SK-N-DZ (cell line): ENCODE measurements around a stretch of chr19.

DNA sequence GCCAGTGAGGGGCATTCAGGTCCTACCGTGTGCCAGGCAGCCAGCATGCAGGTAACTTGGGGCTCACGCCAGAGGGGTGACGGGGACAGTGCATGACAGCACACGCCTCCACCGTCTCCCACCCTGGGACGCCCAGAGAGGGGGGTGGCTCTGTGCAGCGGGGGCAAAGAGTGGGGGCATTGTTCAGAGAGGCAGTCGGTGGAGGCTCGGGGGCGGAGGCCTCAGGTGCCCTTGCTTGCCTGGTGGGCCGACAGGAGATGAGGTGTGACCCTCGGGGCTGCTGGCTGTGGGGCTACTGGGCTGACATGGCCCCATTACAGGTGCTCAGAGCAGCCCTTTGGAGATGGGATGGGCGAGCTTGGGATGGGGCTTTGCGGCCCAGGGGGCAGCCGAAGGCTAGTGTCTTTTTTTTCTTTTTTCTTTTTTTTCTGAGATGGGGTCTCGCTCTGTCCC lies 18.4 kb downstream of the PLIN4 start:
RAMPAGE:
- cytosol, long total RNA: no peak
- nucleus, long total RNA: no peak

DNA sequence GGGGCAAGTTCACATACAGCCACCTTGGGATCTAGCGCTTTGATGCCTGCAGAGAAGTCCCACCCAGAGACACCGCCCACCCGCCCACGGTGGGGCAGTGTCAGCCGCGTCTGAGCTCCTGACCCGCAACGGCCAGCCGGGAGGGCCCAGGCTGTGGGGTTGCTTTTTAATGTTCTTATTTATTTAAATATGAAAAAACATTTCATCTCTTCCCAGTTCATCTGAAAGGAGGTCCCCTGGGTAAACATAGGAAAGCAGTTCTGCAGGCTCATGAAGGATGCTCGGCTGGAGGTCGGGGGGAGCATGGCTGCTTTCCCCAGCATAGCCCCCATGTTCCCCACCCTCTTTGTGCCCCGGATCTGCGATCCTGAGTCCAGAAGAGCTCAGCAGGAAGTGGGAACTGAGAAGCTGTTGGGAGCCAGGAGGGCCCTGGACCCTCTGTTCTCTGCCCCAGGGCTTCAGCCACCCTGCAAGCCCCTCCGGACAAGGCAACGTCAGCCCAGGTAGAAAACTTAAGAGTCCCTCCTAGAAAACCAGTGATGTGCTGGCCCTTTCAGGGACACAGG lies 12.7 kb downstream of the MYDGF start:
RAMPAGE:
- cytosol, long total RNA: no peak
- nucleus, long total RNA: no peak

DNA sequence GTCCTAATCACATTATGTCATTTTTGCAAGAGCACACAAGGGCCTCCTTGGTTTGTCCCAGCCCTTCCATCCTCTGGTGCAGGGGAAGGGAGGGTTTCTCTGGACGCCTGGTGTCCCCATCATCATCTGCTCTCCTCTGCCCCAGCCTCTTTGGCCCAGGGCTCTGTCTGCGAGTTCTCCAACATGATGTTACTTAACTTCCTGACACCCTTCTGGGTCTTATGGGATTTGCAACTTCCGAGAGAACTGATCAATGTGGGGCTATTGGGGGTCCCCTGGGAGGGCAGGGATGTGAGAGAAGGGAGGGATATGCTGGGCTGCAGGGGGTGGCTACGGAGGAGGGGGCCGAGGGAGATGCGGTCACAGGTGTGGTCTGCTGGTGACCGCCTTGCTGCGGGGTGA lies 24.4 kb downstream of the DPP9 start:
RAMPAGE:
- cytosol, long total RNA: no peak
- nucleus, long total RNA: no peak

DNA sequence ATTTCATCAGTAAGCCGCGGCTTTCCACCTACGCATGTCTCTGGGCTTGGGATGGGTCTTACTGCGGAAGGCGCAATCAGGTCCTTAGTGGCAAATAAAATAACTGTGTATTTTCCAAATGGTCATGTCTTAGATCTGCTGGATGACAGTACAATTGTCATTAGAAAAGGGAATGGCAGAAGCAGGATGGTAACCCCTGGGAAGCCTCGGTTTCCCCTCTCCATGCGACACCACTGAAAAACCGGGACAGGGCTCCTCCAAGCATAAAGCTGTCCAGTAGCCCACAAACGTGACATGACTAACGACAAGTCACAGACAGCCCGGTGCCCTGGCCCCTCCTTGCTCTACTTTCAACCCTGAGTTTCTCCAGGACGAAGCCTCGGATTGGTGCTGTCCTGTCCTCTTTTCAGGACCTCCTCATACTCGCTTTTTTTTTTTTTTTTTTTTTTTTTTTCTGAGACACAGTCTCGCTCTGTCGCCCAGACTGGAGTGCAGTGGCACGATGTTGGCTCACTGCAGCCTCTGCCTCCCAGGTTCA lies 16.4 kb downstream of the DPP9 start:
RAMPAGE:
- cytosol, long total RNA: no peak
- nucleus, long total RNA: no peak

GRCh38 chr19:4708599-4708879 lies 15.1 kb downstream of the DPP9 start:
RAMPAGE:
- cytosol, long total RNA: no peak
- nucleus, long total RNA: no peak

DNA sequence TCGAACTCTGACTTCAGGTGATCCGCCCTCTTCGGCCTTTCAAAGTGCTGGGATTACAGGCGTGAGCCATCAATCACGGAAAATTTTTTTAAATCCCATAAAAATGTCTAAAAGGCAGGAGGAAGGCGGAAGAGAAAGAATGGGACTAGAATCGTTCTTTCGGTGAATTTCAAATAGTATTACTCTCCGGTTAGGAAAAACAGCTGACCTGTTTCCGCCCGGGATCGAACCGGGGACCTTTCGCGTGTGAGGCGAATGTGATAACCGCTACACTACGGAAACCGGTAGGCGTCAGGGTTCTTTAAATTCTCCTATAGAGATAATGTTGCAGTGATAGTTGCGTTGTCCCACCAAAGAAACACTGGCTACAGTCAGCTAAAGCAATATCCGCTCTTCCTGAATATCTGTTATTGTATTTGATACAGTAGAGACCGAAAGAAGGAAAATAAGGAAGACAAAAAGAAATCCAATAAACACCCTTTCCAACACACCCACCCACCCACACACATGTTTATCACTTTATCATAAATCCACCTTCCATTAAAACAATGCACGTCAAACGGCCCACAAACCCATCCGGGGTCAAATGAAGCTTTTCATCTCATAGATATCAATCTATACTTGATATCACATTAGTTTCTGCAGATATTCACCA lies 911 bp upstream of the DPP9 start:
RAMPAGE:
- cytosol, long total RNA: no peak
- nucleus, long total RNA: no peak

RAMPAGE:
- cytosol, long total RNA: no peak
- nucleus, long total RNA: no peak
Measured at GRCh38 chr19:4793497-4794167, 2.1 kb downstream of the FEM1A start.

DNA sequence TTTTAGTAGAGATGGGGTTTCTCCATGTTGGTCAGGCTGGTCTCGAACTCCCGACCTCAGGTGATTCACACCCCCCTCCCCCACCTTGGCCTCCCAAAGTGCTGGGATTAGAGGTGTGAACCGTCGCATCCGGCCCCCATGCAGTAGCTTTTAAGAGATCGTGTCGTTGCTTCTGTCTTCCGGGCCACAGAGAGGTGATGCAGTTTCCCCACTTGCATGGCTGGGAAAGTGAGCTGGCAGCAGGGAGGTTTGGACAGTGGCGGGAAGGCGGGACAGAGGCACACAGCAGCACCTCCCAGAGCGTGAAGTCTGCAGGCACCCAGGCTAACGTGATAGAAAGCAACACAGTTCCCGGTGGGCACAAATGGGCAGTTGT lies 4.7 kb downstream of the UHRF1 start:
RAMPAGE:
- cytosol, long total RNA: no peak
- nucleus, long total RNA: no peak

DNA sequence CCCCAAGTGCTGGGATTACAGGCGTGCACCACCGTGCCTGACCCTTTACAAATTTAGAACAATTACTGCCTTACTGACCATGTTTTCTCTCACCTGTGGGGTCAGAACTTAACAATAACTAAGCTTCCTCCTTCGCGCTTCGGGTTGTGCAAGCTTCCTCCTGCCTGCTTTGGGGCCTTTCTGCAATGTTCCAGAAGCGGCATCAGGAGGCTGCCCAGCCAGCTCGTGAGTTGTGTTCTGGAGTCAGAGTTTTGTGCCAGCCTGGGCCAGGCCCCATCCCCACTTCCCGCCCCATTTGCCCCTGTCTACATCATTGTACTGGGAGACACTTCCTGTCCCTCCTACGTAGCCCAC lies 13.2 kb downstream of the UHRF1 start:
RAMPAGE:
- cytosol, long total RNA: no peak
- nucleus, long total RNA: no peak

GRCh38 chr19:4971181-4971864 lies 2.4 kb downstream of the KDM4B start:
RAMPAGE:
- cytosol, long total RNA: no peak
- nucleus, long total RNA: no peak

GRCh38 chr19:5005750-5006358 lies 36.9 kb downstream of the KDM4B start:
RAMPAGE:
- cytosol, long total RNA: no peak
- nucleus, long total RNA: no peak

DNA sequence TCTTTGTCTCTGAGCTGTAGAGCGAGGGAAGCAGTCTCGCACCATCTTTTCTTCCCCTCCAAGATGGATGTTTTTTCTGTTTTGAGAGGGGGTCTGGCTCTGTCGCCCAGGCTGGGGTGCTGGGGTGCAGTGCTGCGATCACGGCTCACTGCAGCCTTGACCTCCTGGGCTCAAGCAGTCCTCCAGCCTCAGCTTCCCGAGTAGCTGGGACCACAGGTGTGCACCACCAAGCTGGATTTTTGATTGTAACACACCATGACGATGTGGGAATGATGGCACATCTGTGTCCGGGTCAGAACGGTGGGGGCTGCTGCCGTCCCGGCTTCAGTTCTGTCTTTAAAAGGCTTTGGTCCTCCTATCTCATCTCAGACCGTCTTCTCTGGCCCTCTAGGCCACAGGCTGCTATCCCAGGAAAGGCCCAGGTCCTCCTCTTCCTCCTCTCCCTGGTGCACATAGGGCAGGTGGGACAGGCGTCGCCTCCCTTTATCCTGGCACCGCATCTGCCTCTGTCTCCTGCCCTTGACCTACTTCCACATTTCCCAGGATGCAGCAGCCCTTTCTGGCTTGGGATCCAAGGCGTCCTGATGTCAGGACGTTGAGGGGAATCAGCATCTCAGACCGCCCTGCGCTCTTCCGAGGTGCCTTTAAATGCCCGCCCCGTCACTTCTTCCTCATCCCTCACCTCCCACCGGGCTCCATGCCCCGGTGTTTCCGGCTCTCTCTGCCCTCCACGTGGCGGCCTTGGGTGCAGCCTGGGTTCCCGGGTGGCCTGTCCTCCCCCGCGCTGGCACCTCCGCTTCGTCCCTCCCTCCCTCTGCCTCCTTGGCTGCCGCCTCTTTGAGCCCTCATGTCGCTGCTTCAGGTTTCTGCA lies 66.1 kb downstream of the KDM4B start:
RAMPAGE:
- cytosol, long total RNA: no peak
- nucleus, long total RNA: no peak

RAMPAGE:
- cytosol, long total RNA: no peak
- nucleus, long total RNA: no peak
Measured at GRCh38 chr19:5054541-5055446, 85.9 kb downstream of the KDM4B start.

GRCh38 chr19:5075441-5076137 lies 106.7 kb downstream of the KDM4B start:
RAMPAGE:
- cytosol, long total RNA: no peak
- nucleus, long total RNA: no peak

DNA sequence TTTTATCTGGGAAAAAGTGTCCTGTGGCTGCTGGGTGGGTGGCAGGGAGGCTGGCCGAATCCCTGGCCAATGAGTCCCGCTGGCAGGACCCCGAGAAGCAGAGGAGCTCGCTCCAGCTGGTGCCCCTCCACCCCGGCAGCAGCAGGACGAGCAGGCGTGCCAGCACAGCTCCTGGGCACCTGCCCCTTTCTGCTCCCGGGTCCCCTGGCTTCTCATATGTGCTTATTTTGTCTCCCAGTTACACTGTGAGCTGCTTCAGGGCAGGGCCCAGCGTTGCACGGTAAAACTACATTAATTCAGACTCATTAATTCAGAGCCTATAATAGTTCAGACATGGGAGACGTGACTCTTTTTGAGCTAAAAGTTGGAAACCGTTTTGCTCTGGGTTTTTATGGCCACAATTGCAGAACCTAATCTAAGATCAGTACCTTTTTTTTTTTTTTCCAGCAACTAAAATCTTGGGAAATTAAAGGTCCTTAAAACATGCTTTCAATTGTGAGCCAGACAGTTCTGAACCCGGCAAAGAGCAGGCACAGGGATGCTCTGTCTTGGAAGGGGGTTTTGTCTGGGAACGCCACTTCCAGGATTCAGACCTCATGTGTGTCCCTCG lies 135.2 kb downstream of the KDM4B start:
RAMPAGE:
- cytosol, long total RNA: no peak
- nucleus, long total RNA: no peak

GRCh38 chr19:5133769-5134444 lies 165.0 kb downstream of the KDM4B start:
RAMPAGE:
- cytosol, long total RNA: no peak
- nucleus, long total RNA: no peak

RAMPAGE:
- cytosol, long total RNA: no peak
- nucleus, long total RNA: no peak
Measured at GRCh38 chr19:5147848-5148731, 179.2 kb downstream of the KDM4B start.

RAMPAGE:
- cytosol, long total RNA: no peak
- nucleus, long total RNA: no peak
Measured at GRCh38 chr19:5193256-5193908, 147.2 kb downstream of the PTPRS start.

GRCh38 chr19:5214290-5214995 lies 126.2 kb downstream of the PTPRS start:
RAMPAGE:
- cytosol, long total RNA: no peak
- nucleus, long total RNA: no peak

GRCh38 chr19:5222505-5223191 lies 118.0 kb downstream of the PTPRS start:
RAMPAGE:
- cytosol, long total RNA: no peak
- nucleus, long total RNA: no peak